Mesenchymal stem cell of the bone marrow (primary cell): ENCODE data around the gene SNRNP48.

DNA sequence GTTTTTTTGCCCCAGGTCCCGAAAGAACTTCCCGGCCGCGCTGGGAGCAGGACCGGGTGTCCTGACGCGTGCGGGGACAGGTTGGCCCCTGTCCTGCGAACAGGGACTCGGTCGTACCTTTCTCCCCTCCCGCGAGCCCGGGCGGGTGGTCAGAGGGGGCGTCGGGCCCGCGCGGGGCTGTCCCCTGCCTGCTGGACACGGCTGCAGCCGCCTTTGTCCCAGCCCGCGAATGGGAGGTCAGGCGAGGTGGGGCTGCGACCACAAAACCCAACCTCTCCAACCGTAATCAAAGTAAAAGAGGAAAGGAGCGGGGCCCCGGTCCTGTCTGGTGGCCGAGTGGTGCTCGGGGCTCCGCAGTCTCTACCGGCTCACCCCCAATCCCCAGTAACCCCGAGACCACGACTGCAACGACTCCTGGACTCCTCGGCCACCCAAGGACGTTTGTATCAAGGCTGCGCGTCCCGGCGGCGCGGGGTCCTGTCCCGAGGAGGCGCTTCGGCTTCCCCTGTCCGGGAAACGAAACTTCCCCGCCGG, 783 bp downstream of the DSP start:
- CAGE, long polyA plus RNA = no peak

GRCh38 chr6:7574487-7575089, 15.4 kb upstream of the SNRNP48 start:
- CAGE, long polyA plus RNA = no peak

DNA sequence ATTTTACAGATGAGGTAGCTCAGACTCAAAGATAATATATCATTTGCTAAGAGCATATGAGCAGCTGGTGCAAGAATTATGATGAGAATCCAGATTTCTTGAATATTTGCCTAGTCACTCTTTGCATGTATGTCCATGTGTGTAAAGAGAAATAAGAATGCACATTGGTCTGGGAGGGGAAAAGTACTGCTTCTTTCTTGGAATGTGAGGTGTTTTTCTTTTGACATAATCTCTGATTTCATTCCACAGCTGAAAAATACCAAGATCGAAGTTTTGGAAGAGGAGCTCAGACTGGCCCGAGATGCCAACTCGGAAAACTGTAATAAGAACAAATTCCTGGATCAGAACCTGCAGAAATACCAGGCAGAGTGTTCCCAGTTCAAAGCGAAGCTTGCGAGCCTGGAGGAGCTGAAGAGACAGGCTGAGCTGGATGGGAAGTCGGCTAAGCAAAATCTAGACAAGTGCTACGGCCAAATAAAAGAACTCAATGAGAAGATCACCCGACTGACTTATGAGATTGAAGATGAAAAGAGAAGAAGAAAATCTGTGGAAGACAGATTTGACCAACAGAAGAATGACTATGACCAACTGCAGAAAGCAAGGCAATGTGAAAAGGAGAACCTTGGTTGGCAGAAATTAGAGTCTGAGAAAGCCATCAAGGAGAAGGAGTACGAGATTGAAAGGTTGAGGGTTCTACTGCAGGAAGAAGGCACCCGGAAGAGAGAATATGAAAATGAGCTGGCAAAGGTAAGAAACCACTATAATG, 10.8 kb upstream of the SNRNP48 start:
- CAGE, long polyA plus RNA = no peak

DNA sequence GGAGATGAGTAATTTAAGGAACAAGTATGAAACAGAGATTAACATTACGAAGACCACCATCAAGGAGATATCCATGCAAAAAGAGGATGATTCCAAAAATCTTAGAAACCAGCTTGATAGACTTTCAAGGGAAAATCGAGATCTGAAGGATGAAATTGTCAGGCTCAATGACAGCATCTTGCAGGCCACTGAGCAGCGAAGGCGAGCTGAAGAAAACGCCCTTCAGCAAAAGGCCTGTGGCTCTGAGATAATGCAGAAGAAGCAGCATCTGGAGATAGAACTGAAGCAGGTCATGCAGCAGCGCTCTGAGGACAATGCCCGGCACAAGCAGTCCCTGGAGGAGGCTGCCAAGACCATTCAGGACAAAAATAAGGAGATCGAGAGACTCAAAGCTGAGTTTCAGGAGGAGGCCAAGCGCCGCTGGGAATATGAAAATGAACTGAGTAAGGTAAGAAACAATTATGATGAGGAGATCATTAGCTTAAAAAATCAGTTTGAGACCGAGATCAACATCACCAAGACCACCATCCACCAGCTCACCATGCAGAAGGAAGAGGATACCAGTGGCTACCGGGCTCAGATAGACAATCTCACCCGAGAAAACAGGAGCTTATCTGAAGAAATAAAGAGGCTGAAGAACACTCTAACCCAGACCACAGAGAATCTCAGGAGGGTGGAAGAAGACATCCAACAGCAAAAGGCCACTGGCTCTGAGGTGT, 10.0 kb upstream of the SNRNP48 start:
- CAGE, long polyA plus RNA = no peak

GRCh38 chr6:7589825-7590906, at the start of gene SNRNP48:
Gene SNRNP48 (plus strand): TSS chr6:7590198.
- CAGE, long polyA plus RNA = no peak

DNA sequence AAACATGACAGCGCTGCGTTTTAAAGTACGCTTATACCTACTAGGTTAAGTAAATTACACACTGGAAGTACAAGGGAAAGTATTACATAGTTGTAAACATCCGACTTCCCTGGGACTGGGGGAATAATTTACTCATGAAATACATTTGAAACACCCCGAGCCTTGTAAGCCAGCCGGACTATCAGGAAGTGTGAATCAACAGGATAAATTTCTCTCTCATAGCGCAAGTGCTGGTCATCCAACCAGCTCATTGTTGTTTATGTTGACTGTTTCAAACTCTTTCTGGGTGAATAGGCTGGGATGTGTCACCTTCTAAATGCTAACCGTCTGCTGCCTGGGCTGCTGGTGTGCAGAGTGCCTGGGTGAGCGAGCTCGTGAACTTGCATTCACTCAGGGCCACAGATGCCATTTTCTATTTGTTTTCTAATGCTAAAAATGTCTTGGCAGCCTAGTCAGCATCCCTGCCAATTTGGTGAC, 5.0 kb downstream of the BMP6 start:
- CAGE, long polyA plus RNA = no peak

GRCh38 chr6:7975622-7976208, 65.1 kb upstream of the TXNDC5 start:
- CAGE, long polyA plus RNA = no peak

DNA sequence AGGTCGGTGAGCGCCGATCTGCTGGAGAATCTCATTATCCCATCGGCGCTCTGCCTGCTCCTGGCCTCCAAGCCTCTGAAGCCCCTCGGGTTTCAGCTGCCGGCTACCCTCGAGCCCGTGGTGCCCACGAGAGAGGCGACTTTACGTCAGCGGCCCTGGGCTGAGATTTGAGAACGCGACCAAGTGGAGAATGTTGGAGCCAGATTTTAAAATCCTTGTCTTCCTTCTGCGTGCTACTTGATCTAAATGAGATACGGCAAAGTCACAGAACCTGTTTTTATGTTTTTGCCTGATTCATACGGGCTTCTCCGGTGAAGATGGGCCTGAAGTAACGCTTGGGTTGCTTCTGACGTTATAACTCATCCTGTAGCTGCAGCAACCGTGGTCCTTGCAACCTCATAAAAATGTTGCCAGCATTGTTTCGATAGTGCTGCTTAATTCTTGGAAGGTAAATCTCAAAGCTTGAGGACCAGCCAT, 424 bp upstream of the SLC35B3 start:
- CAGE, long polyA plus RNA = no peak

DNA sequence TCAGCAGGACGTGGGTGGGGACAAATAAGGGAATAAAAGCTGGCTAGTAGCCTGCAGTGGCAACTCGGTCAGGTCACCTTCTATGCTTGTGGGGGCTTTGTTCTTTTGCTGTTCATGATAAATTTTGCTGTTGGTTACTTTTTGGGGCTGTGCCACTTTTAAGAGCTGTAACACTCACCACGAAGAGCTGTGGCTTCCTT, 209.3 kb upstream of the SLC35B3 start:
- CAGE, long polyA plus RNA = no peak

DNA sequence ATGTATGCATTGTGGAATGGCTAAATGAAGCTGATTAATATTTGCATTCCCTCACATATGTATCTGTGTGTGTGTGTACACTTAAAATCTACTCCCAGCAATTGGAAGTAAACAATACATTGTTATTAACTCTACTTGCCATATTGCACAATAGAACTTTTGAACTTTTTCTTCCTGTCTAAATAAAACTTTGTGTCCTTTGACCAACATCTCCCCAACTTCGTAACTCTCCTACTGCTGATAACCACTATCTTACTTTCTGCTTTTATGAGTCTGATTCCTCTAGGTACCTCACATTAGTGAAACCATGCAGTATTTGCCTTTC, 220.7 kb upstream of the SLC35B3 start:
- CAGE, long polyA plus RNA = no peak

GRCh38 chr6:8776267-8776747, 341.0 kb upstream of the SLC35B3 start:
- CAGE, long polyA plus RNA = no peak

DNA sequence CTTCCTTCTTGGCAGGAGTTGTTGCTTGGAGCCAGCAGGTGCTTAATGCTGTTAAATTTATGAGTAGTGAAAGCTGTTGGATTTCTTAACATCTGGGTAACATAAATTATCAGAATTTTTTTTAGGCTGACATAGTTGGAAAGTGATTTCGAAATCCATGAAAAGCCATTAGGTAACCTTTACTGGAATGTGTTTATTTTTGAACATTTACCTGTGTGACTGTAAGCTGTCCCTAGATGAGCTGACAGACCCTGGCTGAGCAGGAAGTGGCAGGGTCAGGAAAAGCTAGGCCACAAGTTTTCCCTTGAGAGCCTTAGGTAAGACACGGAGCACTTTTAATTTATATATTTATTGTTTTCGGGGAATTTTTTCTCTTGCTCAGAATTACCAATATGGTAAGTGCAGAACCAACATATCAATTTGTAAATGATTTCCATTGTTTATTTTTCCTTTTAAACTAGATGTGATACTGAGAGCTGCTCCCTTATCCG, 470.5 kb upstream of the SLC35B3 start:
- CAGE, long polyA plus RNA = no peak

GRCh38 chr6:9398712-9399478, 963.5 kb upstream of the SLC35B3 start:
- CAGE, long polyA plus RNA = no peak

DNA sequence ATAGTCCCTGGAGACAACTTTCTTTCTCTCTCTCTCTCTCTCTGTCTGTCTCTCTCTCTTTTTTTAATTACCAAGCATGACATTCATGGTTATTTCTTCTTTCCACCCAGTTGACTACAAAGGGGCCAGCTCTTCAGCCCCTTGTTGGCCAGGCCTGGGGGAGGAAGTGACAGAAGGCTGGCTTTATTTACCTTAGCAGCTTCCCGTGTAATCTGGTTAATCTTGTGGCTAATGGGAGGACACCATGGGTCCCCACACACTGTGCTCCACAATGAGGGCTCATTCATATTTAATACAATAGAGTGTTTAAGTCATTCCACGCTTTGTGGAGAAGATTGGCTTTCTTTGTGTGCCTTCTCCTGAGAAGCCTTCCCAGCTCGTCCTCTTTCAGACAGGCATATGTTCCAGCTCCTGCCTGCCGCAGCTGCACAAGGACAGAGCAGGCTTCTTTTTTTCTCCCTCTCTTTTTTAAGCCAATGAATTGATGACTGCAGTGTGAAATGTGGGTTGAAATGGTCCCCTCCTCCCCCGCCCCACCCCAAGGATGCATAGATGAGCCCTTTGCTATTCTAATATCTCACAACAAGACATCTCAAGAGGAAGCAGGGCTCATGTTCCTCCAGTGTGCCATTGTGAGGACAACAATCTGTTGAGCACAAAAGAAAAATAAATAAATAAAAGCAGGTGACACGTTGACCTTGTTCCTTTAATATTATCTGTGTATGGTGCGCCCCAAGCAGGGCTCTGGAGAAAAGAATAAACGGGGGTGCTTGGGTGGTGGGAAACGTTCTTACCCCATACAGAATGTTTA, 958.5 kb downstream of the TFAP2A start:
- CAGE, long polyA plus RNA = no peak

- CAGE, long polyA plus RNA = no peak
Measured at GRCh38 chr6:9463279-9463823, 951.5 kb downstream of the TFAP2A start.

DNA sequence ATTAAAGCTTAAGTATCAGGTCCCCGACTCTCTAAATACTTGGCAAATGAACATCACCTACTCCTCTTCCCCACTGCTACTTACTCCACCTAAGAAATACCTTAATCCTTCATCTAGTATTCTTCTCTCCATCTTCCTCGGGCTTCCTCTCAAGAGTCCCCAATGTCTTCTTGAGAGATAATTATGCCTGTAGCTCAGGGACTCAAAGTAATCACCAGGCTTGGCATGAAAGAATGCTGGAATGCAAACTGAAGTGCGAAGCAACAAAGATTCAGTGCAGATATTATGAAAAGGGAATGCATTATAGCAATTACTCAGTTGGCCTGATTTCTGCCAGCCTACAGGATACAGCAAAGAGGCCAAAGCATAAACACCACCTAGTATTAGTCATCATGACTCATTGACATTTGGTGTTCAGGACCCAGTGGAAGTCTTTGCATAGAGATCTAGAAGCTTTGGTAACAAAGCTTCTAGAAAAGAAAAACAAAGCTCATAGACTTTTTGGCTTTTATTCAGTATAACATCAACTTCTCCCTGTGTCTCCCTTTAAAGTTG, 932.9 kb downstream of the TFAP2A start:
- CAGE, long polyA plus RNA = no peak

- CAGE, long polyA plus RNA = no peak
Measured at GRCh38 chr6:9971632-9971917, 443.3 kb downstream of the TFAP2A start.

DNA sequence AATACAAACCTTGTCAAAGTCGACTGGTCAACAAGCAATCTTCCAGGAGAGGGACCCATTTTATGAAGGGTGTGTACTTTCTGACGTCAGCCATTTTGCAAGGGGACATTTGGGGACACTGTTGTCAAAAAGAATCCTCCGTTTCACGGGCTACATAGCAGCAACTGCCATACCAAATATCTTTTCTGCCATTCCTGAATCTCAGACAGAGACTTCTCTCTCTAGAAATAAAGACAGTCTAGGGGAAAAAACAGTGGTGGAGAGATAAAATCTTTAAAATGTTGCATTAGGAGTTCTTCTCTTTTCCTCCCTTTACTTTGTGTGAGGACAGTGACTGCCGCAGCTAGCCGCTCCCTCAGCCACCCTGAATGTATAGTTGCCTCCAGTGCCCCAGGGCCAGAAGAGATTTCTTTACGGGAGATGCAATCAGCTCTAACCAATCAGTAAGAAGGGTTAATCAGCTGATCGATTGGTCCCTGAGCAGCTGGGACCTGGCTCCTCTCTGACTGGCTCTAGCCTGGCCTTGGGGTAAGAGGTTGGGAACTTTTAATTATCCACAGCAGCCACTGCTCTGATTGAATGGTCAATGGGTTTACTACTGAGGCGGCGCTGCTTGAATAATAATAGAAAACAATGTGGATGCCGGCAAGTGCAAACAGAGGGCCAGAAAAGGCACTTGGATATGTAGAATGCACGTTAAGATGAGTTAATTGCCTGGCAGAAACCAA, 100.0 kb downstream of the TFAP2A start:
- CAGE, long polyA plus RNA = no peak

DNA sequence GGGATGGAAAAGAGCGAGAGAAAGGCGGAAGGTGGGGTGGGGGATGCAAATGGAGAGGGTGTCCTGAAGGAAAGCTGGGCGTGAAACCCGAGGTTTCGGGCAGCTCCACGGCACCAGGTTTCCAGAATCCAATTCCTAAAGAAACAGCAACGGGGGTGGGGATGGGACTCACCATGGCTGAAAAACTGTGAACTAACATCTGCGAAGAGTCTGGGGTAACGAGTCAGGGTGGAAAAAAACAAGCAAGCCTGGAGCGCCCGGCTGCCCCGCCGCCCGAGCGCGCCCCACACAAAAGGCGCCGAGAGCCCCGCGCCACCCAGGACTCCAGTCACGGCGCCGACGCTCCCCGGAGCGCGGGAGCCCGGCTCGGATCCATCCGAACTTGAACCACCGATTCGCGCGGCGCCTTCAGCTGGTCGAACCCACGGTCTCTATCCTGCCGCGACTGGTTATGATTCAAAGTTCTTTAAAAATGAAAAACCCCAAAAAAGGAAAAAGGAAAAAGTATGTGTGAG, 3.4 kb downstream of the TFAP2A start:
- CAGE, long polyA plus RNA = no peak

DNA sequence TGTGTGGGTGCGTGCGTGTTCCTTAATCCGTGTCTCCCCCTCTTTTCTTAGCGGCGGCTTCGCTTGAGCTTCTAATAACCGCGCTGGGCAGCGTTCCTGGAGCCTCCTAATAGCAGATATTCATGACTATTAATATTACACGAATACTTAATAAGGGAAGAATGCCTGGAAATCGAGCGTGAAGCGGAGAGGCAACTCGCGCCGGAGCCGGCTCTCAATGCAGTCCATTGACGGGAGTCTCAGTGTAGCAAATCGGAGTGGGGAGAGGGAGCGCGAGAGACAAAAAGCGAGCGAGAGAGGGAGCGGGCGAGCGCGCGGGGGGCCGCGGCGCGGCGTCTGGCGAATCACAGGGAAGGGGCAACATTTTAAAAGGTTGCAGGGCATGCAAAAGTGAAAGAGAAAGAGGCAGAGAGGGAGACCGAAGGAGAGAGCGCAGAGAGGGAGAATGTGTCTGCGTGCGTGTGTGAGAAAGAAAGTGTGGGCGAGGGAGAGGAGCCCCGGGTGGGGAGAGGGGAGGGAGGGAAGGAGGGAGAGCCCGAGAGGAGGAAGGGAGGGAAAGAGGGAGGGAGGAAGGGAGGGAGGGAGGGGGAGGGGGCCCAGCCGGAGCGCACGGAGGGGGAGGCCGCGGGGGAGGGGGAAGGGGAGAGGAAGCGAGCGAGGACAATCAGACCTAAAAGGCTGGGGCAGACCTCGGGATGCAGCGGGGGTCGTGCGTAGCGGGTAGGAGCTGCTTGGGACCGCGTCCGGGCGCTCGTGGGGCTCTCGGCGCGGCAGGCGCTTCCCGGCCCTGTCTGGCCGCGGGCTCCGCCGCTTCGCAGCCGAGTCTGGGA, 2.7 kb downstream of the TFAP2A start:
- CAGE, long polyA plus RNA = no peak